ENCODE results near the genes PPEF2, ART3 and SOWAHB.

DNA sequence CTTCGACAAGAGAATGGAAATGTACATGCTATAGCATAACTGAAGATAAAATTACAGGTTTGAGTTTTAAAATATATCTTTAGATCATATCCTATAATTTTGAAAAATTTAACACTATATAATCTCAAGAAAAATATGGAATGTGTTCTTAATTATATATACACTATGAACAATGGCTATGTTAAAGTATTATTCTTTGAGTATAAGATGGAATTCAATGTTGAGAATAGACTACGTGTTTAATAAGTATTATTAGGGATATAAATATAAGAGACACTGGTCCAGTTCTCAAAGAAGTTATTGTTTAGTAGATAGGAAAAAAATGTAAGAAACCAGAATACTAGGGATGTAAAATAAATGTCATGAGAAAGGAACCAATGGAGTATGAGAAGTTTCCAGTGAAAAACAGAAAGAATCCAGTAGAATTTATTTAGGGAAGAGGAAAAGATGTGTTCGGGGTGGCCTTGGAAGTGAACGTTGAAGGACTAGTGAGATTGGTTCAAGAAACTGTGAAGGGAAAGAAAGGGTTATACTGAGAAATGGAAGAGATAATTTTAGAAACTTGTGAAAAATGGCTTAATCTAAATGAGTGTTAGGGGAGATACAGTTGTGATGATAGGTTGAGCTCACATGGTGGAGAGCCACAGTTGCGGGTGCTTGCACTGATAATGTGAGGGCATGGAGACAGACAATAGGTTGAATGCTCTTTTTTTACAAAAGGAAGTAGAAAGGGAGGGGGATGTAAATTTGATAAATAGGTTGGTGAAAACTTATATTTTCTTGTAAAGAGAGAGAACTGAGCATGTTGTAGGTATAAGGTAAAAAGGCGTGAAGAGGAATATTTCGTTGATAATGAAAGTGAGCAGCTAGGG, 7.9 kb downstream of the AREG start:
- RRBS, result no CpG with 5 or more reads among the region's 7 CpGs

GRCh38 chr4:74667846-74668397, 126.4 kb downstream of the BTC start:
- RRBS, result no CpG with 5 or more reads among the region's 1 CpG

DNA sequence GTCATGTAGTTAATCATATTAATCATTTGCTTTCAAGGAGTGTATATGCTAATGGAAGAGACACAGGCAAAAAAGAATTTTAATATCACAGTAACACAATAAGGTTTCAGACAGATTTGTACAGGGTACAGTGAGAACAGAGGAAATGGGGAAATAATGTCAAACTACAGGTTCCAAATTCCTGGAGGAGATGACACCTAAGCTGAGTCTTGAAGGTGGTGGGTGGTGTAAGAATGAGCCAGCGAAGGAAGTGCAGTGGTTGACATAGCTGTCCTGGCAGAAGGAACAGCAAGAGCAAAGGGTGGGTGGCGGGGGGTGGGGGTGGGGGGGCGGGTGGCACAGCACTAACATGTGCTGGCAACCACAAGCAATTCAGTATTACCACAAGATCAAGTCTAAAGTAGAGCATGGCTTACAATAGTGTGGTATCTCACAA, 13.1 kb upstream of the G3BP2 start:
- RRBS, result no CpG with 5 or more reads among the region's 3 CpGs

- RRBS, result no CpG with 5 or more reads among the region's 2 CpGs
Observed at GRCh38 chr4:75831805-75832401, 70.3 kb downstream of the PPEF2 start.

- RRBS, result no CpG with 5 or more reads among the region's 5 CpGs
Observed at GRCh38 chr4:75902309-75902867, at the start of gene PPEF2. PPEF2 (minus strand) TSS chr4:75902452.

DNA sequence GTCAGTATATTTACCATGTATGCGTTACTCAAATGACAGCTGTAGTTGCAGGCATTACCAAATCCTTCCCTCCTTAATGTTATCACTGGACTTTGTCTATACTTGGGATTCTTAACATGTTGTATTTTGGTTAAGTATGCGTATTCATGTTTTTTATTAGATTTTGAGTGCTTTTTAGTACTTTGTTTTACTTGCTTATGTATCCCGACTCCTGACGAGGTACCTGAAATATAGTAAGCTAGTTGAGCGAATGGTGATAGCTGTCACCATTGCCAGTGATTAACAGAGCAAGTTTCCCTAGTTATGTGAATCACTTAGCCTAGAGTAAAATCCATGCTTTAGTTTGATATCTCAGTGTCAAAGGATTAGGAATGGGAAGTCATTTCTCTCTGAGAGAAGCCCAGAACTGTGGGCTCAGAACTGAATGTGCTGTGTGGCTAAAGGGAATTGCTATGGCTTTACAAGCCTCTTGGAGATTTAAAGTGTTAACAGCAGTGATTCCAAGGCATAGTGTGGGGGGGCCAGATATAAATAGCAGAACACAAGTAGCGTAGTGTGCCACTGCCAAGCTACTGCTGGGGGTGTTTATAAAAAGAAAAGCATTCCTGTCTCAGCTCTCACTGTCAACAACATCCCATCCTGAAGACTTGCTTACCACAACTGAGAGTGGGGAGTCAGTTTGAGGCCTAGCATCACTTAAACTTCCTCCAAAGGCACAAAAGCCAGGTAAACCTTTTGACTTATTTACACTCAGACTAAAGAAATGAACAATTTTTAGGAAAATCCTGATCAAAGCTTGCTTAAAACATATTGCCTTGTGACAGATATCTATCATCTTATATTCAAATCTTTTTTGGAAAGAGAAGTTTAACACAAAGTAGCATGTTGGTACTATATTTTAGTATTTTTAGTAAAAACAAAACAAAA, at the start of gene ART3:
Gene ART3 (plus strand): TSS at position 616 of the 927 bp plus-strand sequence.
- RRBS, result no CpG with 5 or more reads among the region's 6 CpGs

DNA sequence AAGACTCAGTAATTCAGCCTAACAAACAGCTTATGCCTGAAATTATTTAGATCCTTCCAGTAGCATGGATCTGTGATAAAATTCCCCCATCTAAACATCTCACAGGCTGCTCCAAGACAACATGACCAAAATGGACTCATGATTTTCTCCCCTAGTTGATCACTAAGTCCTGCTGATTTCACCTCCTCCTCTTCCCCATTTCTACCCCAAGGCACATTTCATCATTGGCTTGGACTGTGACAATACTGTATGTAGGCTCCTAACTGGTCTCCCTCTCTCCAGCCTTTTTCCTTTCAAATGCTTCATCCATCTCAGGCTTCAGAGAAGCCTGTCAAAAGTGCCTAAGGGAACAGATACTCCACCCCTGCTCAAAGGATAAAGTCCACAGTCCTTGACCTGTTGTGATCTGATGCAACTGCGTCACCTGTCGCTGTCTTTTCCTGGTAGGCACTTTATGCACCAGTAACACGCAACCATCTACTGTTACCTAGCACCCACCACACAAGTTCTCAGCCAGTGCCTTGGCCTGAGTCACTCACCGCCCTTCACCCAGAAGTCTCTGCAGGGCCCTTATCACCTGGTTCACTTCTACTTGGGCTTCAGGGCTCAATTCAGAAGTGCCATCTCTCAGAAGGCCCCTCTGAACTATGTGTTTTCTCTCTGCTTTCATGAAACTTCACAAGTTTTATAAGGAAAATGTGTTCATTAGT, 12.8 kb downstream of the SCARB2 start:
- RRBS, result no CpG with 5 or more reads among the region's 4 CpGs

- RRBS, result no CpG with 5 or more reads among the region's 9 CpGs
Observed at GRCh38 chr4:76212668-76213215, 882 bp downstream of the SCARB2 start.

DNA sequence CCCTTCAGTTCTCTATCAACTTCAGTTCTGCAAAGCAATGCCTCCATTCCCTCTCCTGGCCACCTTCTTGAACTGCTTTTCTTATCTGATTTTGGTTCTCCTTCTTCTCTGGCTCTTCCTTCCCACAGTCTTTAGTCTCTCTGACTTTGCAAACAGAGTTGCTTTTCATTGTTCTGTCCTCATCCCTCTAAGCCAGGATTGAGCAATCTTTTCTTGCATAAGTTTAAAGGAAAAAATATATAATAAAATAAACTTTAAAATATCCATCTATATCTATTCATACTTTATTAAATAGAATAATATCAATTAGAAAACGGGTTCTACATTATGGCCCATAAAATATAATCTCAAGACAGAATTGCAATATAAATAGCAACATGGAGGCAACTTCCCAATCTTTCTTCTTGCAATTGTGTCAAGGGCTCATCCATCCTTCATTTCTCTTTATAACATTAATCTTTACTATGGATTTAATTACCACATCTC, 3.4 kb upstream of the STBD1 start:
- RRBS, result no CpG with 5 or more reads among the region's 1 CpG

DNA sequence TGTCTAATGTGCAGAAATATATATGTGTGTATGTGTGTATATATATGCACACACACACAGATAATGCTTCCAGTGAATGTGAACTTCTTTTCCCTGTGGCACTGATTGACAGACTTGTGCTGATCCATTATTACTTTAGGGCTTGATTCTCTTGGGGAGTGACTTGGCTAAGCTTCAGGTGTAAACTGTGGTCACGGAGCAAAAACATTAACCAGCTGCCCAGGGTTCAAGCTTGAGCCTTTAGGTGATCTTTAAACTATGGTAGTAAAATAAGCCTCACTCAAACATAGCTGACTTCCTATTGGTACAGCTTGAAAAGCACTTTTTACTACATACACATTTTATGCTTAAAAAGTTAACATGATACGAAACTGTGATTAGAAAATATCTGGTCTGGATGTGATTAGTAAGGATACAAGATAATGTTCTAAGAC, 3.6 kb downstream of the STBD1 start:
- RRBS, result no CpG with 5 or more reads among the region's 2 CpGs

DNA sequence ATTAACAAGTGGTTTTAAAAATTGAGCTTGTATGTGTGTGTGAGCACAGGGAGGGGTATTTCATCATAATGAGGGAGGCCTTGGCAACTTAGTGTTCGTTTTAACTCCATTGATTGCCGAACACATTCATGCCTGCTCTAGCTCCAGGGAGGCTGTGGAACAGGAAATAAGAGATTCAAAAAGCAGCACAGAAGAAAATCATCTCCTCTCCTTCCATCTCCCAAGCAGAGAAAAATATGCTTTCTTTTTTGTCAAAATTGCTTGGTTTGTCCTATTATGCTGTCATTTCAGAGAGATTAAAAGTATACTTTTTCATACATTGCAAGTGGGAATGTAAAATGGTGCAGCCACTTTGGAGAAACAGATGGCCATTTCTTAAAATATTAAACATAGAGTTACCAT, 14.9 kb downstream of the SHROOM3 start:
- RRBS, result no CpG with 5 or more reads among the region's 2 CpGs

- RRBS, result no CpG with 5 or more reads among the region's 6 CpGs
Observed at GRCh38 chr4:76526326-76527172, 91.5 kb downstream of the SHROOM3 start.

- RRBS, result no CpG with 5 or more reads among the region's 2 CpGs
Observed at GRCh38 chr4:76536062-76536609, 101.1 kb downstream of the SHROOM3 start.

DNA sequence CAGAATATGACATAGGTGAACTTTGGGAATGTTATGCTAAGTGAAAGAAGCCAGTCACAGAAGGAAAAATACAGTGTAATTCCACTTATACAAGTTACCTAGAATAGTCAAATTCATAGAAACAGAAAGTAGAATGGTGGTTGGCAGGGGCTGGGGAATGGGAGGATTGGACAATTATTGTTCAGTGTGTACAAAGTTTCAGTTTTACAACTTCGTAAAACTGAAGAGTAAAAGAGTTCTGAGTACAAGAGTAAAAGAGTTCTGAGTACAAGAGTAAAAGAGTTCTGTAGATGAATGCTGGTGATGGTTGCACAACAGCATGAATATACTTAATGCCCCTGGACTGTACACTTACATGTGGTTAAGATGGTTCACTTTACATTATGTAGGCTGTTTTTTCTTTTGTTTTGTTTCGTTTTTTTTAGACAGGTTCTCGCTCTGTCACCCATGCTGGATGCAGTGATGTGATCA, 231.0 kb downstream of the SOWAHB start:
- RRBS, result no CpG with 5 or more reads among the region's 3 CpGs

- RRBS, result no CpG with 5 or more reads among the region's 8 CpGs
Observed at GRCh38 chr4:76709406-76710079, 188.4 kb downstream of the SOWAHB start.

DNA sequence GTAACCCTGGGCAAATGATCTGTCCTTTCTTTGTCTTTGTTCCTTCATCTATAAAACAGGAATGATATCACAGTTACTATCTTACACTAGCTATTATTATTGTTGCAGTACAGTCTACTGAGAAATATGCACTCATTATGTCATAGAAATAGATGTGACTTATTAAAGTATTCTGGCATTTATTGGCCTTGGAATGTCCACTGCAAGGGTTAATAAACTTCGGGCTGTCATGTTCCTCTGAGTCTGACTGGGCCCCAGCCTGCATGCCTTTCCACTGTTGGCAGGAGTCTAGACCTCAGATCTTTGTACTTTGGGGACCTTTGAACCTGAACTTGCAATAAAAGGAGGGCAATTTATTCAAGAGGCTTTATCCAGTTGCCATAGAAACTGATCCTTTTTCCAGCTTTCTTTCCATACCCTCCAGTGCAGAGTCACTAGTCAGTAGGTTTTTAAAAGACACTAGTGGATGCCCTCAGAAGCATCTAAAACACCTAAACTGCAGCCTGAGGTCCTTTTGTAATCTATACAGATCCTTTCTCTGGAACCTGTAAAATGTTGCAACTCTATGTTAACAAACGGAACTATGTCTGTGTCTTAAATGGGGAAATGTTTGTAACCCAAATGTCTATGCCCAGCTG, 41.7 kb downstream of the SOWAHB start:
- RRBS, result no CpG with 5 or more reads among the region's 2 CpGs

- RRBS, result no CpG with 5 or more reads among the region's 5 CpGs
Observed at GRCh38 chr4:76886791-76887235, 11.1 kb downstream of the SOWAHB start.

DNA sequence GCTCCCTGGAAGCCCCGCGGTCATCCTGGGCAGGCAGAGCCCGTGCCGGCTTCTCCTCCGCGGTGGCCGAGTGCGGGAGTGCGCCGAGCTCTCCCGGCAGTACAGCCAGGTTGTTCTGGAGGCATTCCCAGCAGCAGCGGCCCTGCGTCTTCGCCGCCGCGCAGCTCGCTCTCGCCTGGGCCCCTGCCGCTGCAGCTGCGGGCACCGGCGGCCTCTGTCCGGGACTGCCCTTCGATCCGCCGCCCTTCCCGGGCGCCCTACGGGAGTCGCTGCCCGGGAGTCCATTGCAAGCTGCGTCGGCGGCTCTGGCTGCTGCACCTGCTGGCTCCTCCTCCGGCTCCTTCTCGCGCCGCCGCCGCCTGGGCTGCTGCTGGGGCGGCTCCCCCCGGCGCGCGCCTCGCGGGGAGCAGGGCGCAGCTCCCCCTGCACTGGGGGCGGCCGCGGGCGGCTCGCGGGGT, 786 bp downstream of the SOWAHB start:
- RRBS, result 4% methylated on average over 27 of the region's 55 CpGs

DNA sequence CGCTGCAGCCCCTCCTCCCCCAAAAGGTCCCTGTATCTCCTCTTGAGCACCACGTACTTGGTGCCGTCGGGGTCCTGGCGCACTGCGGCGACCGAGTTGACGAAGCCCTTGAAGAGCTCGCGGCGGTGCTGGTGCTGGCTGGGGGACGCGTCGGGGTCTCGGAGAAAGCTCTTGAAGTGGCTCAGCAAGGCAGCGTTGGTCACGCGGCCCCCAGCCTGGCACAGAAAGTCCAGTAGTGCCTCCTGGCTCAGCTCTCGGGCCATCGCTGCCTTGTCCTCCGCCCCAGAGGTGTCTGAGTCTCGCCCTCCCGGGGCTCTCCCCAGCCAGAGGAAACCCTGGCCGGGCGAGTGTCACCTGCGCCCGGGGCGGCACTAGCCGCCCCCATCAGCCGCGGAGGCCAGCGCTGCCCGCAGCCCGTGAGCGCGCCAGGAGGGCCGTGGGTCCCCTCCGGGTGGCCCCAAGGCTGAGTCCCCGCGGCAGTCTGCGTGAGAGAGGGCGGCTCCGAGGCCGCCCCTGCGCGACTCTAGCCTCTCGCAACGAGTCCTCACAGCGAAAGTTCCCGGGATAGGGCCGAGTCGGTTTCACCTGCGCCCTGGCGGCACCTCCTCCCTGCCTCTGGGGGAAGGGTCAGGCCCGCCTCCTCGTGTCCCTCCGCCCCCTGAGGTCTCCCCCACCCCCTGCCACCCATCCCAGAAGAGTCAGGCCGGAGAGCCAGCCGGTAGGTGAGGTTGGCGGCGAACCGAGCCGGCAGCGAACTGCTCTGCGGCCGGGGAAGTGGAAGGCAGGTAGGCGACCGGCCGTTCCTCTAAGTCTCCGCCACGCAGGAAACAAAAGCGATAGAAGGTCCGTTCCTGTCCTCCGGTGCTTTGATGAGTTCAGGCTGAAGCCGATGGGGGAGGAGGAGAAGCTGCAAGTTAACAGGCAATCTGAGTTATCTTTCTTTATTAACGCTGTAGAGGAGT, at the start of gene SOWAHB:
Gene SOWAHB (minus strand): TSS at position 558 of the 962 bp plus-strand sequence.
- RRBS, result 8% methylated on average over 23 of the region's 77 CpGs

GRCh38 chr4:77012705-77013449, 62.9 kb downstream of the CCNI start:
- RRBS, result no CpG with 5 or more reads among the region's 8 CpGs